NCI-H460 (cell line): ENCODE results near the gene ZNF385D.

RAMPAGE:
- cytosol, long total RNA: no peak
- long total RNA: no peak
- nucleus, long total RNA: no peak
Measured at GRCh38 chr3:21705742-21706022, 45.3 kb downstream of the ZNF385D start.

DNA sequence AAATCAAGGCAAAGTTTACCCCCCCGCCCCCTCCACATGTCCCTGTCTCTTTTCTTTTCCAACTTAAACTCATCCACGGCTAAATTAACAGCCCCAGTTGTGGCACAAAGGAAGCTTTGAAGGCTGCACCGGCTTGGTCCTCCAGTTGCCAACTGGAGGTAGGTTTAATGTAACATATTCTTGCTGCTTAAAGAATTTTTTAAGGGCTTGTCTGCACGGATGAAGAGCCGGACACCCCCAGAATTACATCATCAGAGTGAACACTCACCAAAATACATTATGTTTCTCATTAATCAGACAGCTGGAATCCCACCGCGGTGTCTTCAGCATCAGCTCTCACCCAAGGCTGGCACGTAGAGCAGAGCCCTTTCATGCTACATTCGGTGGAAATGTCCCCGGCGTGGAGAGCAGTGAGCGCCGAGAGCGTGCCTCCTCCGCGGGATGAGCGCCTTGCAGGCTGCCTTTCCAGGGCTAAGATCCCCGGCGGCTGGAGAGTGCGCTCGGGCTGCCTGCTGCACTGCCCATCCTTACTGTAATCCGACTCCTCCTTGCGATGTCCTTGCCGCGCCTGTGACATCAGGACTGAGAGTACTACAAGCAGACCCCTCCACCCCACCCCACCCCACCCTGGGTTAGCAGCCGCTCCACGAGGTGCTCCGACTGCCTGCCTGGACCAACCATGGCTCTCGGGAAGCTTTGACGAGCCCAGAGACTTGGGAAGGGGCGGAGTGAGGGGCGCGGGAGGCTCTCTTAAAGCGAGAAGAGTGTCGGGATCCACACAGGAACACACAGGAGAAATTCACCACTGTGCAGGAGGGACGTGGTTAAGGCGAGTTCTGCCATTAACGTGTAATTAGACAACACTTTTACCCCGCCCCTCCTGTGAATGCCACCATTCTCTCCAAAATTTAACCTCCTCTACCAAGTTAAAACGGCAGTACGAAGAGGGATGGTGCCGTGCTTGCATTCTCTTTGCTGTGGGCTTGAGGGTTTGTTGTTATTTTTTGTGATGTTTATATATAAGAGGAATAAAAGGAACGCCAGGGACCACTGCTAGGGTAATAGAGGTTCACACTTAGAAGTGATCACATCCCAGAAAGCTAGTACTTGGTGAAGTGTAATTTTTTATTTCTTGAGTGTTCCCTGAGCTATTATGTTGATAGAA is at the start of gene ZNF385D:
Gene ZNF385D (minus strand): TSS at position 584 of the 1,165 bp plus-strand sequence.
RAMPAGE:
- cytosol, long total RNA: no peak
- long total RNA: no peak
- nucleus, long total RNA: no peak

DNA sequence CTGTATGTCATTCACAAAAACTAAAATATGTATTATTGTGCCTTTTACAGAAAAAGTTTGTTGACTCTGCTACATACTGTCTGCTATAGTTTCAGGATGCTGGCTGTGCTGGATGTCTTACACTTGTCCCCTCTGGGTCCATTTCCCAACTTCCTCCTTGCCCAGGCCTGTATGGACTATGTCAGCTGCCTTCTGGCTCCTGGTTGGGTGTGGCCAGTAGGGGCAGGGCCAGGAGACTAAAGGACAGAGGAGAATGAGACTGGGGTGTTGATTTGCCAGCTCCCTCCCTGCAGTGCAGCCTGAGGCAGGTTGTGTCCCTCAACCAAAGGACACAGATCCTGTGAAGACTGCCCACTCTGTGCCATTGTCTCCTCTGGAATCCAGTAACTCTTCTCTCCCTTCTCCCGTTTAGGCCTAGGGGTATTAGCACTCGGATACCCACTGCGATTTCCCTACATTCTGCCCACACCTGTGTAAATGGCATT is 90.6 kb upstream of the UBE2E2 start:
RAMPAGE:
- cytosol, long total RNA: no peak
- long total RNA: no peak
- nucleus, long total RNA: no peak

DNA sequence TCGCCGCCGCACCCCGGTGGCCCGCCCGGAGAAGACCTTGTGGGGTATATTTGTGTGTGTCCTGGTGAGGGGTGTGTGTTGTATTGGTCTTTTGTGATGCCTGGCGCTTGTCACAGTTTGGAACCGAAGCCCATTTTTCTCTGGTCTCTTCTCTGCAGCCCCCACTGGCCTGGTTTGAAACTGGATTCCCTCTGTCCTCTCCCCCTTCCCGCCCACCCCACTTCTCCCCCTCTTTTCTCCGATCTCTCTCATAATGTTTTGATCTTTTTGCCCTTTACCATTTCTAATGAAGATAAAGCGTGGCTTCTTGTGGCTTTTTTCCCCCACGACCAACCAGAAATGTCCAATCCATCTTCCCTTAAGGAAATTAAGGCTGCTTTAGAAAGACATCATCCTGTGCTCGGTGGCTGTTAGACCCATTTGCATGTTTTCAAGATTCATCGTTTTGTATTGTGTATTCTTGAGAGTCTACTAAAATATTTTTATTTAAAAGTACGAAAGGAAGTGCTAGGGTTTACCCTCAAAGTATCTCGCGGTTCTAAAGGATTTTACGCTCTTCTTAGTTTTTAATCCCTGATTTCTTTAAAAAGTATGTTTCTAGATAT is 905 bp downstream of the UBE2E2 start:
RAMPAGE:
- cytosol, long total RNA: no peak
- long total RNA: no peak
- nucleus, long total RNA: no peak

DNA sequence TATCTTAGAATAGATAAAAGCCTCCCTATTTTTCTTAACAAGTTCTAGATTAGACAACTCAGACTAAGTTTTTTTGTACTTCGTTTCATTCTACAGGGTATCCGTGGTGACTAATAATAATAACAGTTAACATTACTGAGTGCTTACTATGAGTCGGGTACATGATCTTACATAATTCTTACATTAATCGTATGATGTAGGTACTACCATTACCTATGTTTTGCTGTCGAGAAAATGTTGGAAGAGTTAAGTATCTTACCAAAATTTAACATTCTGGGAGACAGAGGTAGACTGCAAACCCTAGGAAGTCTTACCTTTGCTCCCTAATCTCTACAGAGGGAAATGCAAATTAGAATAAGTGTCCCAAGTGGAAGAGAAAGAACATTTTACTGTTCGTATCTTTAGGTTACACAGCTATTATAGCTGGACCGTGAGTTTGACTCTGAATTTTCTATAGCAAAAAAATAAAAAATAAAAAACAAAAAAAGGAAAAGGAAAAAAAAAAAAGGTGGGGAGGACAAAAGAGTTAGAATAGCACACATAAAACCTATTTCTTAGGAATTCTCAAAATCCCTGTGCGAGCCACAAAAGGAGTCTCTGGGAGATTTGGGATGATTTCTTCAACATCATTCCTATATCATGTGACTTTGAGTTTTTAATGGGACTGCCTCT is 60.9 kb downstream of the UBE2E2 start:
RAMPAGE:
- cytosol, long total RNA: no peak
- long total RNA: no peak
- nucleus, long total RNA: no peak

RAMPAGE:
- cytosol, long total RNA: no peak
- long total RNA: no peak
- nucleus, long total RNA: no peak
Measured at GRCh38 chr3:23824877-23825868, 19.4 kb downstream of the UBE2E1 start.

DNA sequence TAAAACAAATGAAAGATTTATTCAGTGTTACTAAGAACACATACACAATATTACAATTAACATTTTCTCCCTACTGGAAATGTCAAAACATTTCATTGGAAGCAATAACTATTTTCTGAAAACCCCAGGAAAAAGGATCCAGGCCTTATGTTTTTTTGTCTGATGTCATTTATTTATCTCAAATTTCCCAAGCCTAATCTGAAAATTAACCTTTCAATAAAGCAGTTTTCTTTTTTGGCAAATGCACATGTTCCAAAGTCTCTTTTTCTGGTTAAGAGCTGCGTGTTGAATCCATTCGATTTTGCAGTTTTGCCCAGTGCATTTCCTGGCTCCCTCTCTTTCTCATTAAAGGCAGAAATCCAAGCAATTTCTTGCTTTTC is 222.3 kb downstream of the NR1D2 start:
RAMPAGE:
- cytosol, long total RNA: no peak
- long total RNA: no peak
- nucleus, long total RNA: no peak

DNA sequence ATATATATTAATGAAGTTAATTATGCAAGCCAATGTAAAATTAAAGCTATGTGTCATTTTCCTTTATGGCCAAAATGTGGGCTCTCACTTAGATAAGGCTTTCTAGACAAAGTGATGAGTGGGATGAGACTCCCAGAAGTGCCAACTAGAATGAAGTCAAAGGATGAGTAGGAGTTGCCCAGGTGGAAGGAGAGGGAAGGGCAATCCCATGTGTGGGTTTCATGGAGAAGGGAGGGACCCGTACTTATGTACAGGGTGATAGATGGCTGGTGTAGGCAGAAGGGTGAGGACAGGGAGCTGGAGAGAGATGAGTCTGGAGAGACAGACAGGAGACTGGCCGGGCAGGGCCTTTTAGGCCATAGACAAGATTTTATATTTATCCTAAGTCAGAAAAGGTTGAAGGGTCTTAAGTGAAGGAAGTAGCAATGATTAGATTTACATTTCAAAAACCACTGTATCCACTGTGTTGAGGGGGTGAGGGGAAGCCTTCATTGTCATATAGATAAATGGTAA is 239.2 kb downstream of the THRB start:
RAMPAGE:
- cytosol, long total RNA: no peak
- long total RNA: no peak
- nucleus, long total RNA: no peak

GRCh38 chr3:24375719-24376206 is 118.9 kb downstream of the THRB start:
RAMPAGE:
- cytosol, long total RNA: no peak
- long total RNA: no peak
- nucleus, long total RNA: no peak

DNA sequence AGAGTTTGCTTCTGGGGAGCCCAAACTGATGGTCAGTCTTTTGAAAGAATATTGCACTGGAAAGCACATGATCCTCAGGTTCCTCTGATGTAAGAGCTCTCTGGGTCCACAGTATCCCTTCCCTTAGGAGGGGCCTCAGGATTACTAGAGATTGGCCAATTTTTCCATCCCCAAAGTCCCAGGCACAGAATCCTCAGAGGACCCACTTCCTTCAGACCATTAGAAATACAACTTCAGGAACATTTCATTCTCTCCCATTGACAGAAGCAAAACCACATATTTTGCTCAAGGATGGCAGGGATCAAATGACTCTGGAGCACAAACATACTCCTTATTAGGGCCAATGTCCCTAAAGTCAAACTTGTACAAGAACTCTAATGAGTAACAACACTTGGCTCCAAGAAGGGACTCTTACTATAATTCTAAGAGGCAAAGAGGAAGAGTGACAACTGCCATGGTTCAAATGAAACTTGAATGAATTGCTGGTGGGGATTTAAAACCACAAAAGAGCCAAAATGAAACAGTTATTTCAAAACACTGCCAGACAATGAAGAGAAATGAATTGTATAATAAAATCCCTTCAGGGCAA is 14.4 kb downstream of the THRB start:
RAMPAGE:
- cytosol, long total RNA: no peak
- long total RNA: no peak
- nucleus, long total RNA: no peak

DNA sequence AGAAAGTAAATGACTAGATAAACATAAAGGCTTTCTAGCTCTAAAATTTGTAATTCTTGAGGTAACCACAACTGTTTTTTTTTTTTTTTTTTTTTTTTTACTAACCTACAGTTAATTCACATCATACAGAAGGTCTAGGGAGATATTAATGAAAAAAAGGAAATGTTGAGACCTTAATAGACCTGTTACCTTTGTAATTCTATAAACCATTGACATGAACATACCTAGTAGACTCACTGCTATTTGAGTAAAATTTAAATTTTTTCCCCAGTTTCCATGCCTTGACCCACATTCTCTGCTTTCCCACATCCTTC is 413.9 kb upstream of the THRB start:
RAMPAGE:
- cytosol, long total RNA: no peak
- long total RNA: no peak
- nucleus, long total RNA: no peak

GRCh38 chr3:25155702-25156578 is 272.1 kb upstream of the RARB start:
RAMPAGE:
- cytosol, long total RNA: no peak
- long total RNA: no peak
- nucleus, long total RNA: no peak

GRCh38 chr3:25663772-25664484 is 779 bp downstream of the TOP2B start:
RAMPAGE:
- cytosol, long total RNA: no peak
- long total RNA: no peak
- nucleus, long total RNA: no peak

GRCh38 chr3:25665002-25665779 is 484 bp upstream of the TOP2B start:
RAMPAGE:
- cytosol, long total RNA: no peak
- long total RNA: no peak
- nucleus, long total RNA: no peak

DNA sequence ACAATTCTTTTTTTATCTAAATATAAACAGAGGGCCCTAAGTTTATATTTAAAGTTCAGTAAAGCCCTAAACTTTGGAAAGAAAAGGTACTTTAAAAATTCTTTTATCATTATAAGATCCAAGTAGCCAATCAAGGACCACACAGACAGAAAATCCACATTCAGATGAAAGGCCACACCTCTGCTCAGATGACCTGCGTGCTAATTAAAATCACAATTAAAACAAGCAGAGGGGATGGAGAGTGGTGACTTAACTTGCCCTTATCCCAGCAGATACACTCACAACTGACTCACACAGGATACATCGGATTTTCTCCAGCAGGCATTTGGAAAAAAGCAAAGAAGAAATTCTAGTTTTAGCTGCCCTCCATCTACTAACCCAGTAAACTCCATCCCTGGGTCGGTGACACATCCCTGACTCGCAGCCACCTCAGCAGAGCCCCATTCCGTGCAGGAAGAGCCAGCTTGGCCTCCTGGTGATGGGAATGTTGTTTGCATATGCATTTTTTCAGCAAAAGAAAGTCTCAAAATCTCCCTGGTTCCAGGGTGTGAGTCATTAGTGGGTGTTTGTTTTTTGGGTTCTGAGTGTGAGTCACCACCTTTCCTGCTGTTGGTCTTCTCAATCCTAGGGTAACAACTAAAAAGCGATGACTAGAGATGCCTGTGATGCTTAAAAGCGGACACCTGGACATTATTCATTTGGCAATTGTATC is 49.6 kb upstream of the SLC4A7 start:
RAMPAGE:
- cytosol, long total RNA: no peak
- long total RNA: no peak
- nucleus, long total RNA: no peak

DNA sequence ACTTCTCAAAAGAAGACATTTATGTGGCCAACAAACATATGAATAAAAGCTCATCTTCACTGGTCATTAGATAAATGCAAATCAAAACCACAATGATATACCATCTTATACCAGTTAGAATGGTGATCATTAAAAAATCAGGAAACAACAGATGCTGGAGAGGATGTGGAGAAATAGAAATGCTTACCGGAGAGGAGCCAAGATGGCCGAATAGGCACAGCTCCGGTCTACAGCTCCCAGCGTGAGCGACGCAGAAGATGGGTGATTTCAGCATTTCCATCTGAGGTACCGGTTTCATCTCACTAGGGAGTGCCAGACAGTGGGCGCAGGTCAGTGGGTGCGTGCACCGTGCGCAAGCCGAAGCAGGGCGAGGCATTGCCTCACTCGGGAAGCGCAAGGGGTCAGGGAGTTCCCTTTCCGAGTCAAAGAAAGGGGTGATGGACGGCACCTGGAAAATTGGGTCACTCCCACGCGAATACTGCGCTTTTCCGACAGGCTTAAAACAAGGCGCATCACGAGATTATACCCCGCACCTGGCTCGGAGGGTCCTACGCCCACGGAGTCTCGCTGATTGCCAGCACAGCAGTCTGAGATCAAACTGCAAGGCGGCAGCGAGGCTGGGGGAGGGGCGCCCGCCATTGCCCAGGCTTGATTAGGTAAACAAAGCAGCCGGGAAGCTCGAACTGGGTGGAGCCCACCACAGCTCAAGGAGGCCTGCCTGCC is 182.2 kb upstream of the CMC1 start:
RAMPAGE:
- cytosol, long total RNA: start-site peak on the minus strand centred at position 308 of the sequence, 200 bp wide, 6 and 22 reads in 2 replicates
- long total RNA: no peak
- nucleus, long total RNA: no peak

GRCh38 chr3:28250006-28250262 is 8.5 kb downstream of the CMC1 start:
RAMPAGE:
- cytosol, long total RNA: no peak
- long total RNA: no peak
- nucleus, long total RNA: no peak

RAMPAGE:
- cytosol, long total RNA: no peak
- long total RNA: no peak
- nucleus, long total RNA: no peak
Measured at GRCh38 chr3:28277289-28278344, 36.2 kb downstream of the CMC1 start.

DNA sequence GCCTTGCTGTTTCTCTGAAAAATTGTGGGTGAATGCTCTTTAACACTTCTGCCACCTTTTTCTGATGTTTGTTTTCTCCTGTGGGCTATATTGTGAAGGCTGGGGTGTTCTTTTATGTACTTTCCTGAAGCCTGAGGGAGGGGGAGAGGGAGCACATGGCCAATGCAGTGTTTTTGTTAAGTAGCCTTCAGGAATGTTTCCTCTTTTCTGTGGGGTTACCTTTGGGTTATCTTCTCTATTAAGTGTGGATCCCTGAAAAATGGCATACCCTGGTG is 50.2 kb downstream of the CMC1 start:
RAMPAGE:
- cytosol, long total RNA: no peak
- long total RNA: no peak
- nucleus, long total RNA: no peak

DNA sequence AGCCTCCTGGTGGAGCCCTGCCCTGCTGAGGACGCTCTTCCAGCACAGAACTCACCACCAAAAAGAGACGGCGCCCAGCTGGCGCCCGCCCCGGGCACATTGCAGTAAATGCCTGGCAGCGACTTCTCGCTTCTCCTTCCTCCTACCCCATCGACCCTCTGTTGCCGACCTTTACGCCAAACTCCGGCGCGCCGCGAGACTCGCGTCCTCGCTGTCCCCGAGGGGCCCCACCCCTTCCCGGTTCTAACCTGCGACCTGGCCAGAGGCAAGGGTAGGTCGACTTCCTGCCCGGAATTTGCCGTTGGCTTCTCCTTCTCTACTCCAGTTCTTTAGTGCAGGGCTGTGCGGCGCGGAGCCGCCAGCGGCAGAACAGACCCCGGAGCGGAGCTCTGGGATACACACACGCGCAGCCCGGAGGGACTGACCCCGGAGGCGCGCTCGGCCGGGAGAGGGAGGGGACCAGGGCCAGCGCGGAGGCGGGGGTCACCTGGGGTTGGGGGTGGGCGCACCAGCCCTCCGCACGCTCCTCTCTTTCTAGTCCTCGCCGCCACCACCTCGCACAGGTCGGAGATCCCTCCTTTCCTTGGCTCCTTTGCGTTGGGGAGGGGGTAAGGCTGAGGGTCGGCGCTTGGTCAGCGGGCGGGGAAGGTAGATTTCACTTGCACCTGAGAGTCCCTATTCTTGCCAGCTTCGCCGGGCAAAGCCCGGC is 226.6 kb upstream of the AZI2 start:
RAMPAGE:
- cytosol, long total RNA: no peak
- long total RNA: no peak
- nucleus, long total RNA: no peak